Placental pericyte (primary cell): ENCODE data around the gene NUDT14.

DNA sequence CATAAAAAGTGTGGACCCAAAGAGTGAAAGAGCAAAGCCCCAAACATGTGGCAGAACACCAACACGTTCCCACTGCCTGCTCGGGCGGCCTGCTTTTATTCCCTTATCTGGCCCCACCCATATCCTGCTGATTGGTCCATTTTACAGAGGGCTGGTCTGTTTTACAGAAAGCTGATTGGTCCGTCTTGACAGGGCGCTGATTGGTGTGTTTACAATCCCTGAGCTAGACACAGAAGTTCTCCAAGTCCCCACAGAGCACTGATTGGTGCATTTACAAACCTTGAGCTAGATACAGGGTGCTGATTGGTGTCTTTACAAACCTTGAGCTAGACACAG is 2.2 kb upstream of the SIVA1 start:
- CAGE, long polyA plus RNA, result no peak

DNA sequence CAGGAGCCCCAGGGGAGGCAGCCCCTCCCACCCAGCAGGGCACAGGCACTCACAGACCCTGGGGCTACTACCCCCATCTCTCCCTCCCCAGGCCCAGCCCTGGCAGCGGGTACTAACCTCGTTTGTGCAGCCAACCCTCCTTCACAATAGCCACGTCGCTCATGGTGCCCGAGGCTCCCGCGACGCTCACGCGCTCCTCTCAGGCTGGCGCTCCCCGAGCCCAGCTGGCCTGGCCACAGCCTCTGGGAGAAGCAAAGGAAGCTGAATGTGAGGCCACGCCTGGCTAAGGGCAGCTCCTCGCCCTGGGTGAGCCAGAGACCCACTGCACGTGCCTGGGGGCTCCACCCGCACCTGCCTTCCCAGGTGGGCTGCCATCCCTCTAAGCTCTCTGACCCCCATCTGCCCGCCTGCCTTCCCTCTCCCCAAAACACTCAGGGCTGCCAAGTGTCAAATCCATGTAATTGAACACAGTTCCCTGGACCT is 3.0 kb downstream of the AKT1 start:
- CAGE, long polyA plus RNA, result no peak

DNA sequence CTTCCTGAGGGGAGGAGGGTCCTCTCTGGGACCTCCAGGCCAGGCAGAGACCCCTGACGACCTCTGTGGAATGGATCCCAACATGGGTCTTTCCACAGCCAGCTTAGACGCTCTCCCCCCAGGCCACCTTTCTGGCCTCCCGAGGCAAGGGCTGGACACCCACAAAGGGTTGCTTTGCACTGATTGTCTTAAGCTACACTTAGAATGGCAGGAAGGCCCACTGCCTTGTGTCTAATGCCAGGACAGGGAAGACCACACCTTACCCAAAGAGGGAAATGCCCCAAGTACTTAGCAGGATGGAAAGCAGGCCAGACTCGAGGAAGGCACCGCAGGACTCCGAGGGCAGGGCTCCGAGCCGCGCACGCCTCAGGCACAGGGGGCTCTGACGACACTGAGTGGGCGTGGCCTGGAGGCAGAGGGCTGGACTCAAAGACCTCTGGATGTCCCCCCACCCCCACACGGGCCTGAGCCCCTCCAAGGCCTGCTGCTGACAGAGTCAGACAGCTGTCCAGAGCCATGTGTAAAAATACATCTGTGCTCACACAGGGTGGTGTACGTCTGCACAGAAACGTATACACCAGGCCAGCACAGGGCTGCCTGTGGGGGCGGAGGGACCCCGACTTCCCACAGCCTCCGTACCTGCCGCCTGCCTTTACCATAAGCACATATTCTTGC is 1.6 kb downstream of the AKT1 start:
- CAGE, long polyA plus RNA, result no peak

- CAGE, long polyA plus RNA, result no peak
Observed at GRCh38 chr14:104799097-104799534, 1.8 kb upstream of the ZBTB42 start.

DNA sequence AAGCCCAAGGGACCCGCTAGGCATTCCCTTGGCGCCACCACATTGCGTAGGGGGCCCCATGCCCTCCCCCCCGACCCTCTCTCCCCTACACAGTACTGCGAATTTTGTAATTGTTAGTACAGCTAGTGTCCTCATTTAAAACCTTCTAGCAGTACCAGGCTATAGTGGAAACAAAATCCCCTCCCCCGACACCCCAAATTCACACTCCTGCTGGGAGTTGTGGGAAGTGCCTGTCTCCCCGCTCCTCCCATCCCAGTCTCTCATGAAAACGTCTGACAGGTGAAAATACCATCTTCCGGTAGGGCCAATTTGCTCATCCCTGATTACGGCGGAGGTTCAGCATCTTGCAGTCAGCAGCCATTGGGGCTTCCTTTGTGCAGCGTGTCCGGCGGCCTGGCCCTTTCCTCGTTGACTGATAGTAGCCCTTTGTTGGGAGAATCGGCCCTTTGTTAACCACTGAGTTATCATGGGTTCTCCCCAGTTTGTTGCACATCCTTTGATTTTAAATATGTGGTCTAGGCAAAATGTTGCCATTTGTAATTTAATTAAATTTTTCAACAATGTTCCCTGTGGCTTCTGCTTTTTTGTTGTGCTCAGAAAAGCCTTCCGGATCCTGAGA is 7.9 kb upstream of the CEP170B start:
- CAGE, long polyA plus RNA, result no peak

DNA sequence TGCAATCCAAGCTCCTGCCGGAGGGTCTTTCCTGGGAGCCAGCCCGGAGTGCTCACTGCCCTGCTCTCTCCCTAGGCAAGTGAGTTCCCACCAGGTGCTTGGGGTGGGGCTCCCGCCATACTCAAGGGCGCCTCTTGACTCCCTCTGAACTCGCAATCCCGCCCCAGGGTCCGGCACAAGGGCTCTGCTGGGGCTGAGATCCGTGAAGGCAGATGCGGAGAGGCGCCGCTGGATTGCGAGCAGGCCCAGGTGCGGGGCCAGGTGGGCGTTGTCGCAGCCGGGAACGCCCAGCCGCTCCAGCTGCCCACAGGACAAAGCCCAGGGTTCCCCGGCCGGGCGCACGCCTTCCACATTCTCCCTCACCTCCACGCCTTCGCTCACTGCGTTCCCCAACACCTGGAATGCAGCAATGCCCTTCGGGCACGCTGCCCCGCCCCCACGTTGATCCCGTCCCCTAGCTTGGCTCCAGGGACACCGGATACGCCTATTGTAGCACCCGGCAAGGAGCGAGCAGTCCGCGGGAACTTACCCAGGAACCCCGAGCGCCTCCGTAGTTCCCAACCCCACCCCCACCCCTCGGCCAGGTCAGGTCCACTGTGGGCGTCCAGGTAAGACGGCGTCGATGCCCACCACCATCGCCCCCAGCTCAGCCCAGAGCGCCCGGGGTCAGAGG is 905 bp upstream of the CEP170B start:
- CAGE, long polyA plus RNA, result no peak

GRCh38 chr14:104872647-104873220 is 7.7 kb downstream of the CEP170B start:
- CAGE, long polyA plus RNA, result no peak

DNA sequence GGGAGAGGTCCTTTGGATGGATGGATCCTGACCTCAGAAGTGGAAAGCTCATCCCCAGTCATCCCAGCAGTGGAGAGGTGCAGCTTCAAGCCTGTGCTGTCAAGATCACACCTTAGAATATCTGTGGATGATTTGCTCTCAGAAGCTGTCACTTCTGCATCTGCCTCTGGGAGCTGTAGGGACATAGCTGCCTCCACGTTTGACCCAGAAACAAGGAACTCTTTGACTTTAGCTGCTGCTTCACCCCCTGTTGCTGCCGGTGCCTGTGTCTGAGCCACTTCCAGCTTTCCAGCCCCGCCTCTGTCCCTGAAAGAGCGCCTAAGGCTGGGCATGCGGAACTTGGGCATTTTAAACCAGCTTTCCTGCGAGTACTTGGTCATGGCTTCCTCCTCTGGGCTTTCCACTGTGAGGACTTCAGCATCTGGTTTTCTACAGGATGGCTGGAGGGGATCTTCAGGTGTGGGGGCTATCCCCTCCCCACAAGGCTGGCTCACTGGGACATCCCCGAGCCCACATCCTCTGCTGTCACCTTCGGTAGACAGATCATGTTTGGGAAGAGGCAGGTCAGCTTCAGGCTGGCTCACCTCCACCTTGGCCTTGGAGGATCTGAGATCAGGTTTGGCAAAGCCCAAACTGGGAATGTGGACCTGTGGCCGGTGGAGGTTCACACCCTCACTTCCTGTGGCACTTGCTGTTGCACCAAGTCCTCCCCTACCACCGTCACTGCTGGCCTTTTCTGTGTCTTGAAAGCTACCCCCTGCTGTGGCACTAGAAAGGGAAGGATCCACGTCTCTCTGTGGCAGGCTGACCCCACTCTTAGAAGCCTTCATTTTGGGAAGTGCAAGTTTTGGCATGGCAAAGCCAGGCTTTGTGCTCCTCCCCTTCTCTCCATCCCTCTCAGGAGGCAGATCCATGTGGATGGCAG is 15.1 kb downstream of the PLD4 start:
- CAGE, long polyA plus RNA, result no peak

- CAGE, long polyA plus RNA, result no peak
Observed at GRCh38 chr14:104953394-104954600, 24.4 kb downstream of the AHNAK2 start.

- CAGE, long polyA plus RNA, result no peak
Observed at GRCh38 chr14:105025895-105026533, 5.1 kb upstream of the CDCA4 start.

DNA sequence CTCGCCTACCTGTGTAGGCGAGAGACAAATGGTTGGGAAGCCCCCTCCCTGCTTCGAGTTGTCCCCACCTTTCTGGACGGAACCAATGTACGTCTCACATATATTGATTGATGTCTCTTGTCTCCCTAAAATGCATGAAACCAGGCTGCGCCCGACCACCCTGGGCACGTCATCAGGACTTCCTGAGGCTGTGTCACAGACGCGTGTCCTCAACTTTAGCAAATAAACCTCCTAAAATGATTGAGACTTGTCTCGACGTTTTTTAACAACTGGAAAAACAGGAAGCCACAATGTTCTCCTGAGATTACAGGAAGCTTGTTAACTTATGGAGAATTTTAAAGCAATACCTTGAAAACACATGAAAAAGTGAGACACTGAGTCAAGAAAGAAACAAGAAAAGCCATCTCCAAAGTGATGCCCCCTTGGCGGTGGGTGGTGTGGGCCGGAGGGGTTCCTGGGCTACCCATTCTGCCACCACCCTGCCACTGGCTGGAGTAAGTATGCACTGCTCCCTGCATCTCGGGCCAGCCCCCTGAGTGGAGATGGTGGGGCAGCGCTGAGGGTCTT is 5.6 kb downstream of the GPR132 start:
- CAGE, long polyA plus RNA, result no peak

- CAGE, long polyA plus RNA, result no peak
Observed at GRCh38 chr14:105075141-105076021, 10.2 kb upstream of the GPR132 start.

DNA sequence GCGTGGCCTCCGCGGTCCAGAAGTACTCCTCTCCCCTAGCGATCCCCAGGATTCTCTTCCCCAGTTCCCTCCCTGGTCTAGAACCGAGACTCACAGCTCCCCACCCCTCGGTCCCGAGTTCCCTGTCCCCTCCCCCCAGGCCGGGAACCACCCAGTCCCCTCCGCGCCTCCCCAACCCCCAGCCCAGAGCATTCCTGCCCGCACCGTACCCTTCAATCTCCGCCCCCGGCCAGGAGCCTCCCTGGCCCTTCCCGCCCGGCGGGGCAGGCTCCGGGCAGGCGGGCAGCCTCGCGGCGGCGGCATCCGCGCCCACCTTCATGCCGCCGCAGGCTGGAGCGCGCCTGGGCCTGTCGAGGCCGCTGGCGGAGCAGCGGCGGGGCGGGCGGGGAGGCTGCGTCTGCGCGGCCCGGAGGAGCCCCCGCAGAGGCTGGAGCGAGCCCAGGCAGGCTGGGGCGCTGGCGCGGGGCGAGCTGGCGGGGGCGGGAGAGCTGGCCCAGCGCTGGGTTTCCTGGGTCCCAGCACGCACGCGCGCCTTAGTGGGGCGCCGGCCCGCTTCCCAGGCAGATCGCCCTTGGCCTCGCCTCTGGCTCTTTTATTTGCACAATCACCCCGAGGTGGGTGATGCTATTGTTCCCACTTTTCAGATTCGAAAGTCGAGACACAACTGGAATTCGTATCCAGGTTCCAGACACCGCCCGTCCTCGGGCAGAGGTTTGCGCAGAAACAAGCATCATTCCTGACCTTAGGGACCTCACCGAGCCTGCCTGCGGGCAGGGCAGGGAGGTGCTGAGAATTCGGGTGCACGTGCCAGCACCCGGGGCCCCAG is 22.3 kb upstream of the GPR132 start:
- CAGE, long polyA plus RNA, result no peak

GRCh38 chr14:105148060-105148439 is 20.5 kb downstream of the JAG2 start:
- CAGE, long polyA plus RNA, result no peak

DNA sequence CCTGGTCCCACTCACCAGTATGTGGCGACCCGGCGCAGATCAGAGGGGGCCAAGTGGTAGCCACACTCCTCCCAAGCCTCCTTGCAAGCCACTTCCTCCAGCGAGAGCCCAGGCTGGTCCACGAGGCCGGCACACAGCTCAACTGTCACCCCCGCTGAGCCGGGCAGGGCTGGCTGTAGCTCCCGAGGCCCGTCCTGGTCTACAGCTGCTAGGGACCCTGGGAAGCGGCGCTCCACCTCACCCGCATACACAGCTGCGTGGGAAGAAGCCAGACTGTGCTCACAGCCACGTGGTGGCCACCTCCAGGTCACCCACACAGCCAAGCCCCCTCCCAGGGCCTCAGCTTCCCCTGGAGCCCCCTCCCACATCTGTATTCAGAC is 4.6 kb downstream of the NUDT14 start:
- CAGE, long polyA plus RNA, result no peak

DNA sequence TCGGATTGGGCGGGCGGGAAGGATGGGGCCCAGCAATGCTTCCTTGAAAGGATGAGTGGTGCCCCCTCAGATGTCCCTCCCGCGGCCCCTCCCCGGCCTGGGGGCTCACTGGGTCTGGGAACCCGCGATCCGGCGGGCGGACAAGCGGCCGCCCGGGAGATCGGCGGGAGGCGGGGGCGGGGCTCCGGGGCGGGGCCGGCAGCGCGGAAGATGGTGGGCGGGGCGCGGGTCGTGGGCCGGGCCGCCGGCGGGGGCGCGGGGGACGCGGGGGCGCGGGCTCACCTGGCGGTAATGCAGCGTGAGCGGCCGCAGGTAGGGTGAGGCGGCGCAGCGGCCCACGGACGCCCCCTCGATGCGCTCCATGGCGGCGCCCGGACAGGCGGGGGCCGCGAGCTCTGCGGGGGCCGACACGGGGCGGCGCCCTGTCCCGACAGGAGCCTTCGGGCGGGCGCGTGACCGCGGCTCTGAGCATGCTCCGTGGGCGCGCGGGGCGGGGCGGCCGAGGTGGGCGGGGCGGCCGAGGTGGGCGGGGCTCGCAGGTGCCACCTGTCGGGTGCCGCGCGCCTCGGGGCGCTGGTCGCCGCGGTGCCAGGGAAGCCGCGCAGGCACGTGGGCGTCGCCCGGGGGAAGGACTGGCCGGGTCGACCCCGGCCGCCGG is at the start of gene NUDT14:
Gene NUDT14, minus strand, starts transcription at position 466 of the 658 bp plus-strand sequence.
- CAGE, long polyA plus RNA, result no peak

- CAGE, long polyA plus RNA, result no peak
Observed at GRCh38 chr14:105317044-105317397, 2.5 kb downstream of the PACS2 start.

- CAGE, long polyA plus RNA, result no peak
Observed at GRCh38 chr14:105324346-105324862, 9.9 kb downstream of the PACS2 start.

DNA sequence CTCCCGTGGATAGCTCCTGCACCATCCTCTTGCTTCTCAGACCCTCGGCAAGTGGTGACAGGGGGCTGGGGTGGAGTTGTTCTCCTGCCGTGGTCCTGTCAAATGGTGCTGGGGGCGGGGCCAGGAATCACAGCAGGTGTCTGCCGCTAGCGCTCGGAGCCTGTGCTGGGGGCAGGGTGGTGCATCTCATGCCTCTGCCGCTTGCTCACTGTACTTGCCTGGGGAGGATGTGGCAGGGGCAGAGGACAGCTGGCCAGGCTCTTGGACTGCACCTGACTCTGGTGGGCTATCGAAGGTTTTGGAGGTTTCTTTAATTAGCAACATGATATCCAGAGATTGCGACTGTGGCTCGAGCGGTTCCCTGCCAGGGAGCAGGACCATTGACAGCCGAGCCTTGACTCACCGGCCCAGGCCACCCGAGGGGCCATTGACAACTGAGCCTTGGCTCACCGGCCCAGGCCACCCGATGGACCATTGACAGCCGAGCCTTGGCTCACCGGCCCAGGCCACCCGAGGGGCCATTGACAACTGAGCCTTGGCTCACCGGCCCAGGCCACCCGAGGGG is 12.9 kb downstream of the PACS2 start:
- CAGE, long polyA plus RNA, result no peak

DNA sequence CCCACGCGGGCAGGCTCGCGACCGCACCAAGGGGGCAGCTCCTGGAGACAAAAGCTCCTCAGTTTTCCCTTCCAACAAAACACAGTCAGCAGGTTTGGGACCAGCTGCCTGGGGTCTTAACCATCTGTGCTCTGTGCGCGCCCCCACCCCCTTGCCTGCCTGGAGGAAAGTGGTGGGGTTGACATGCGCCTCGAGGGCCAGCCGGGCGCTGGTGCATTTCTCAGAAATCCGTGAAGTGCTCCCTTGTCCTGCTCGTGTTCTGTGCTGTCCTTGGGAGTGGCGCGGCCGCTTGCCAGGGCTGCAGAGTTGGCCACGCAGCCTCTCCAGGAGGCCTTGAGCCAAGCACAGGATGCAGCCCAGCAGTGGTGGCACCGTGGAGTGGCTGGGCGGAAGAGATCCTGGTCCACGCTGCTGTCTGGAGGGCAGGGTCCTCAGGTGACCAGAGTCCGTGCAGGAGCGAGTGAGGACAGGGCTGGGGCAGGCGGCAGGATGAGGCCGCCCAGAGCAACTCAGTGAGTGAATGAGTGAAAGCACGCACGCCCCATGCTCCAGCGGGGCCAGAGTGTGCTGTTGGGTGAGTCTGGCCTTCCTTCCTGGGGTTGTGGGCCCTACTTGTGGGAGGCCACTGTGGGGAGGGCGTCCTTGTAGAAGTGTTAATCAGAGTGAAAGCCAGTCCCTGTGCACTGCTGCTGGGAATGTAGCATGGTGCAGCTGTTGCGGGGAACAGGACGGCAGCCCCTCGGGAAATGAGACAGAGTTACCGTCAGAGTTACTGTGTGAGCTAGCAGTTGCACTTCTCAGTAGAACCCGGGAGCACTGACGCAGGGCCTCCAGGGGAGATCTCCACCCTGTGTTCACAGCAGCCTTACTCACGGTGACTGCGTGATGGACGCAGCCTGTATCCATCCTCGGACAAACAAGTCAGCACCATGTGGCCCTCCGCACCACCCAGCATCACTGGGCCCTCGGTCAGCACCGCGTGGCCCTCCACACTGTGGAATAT is 21.8 kb downstream of the PACS2 start:
- CAGE, long polyA plus RNA, result no peak